LNCaP clone FGC (cell line): ENCODE results near the genes SCAF4, CFAP298 and ITSN1.

DNA sequence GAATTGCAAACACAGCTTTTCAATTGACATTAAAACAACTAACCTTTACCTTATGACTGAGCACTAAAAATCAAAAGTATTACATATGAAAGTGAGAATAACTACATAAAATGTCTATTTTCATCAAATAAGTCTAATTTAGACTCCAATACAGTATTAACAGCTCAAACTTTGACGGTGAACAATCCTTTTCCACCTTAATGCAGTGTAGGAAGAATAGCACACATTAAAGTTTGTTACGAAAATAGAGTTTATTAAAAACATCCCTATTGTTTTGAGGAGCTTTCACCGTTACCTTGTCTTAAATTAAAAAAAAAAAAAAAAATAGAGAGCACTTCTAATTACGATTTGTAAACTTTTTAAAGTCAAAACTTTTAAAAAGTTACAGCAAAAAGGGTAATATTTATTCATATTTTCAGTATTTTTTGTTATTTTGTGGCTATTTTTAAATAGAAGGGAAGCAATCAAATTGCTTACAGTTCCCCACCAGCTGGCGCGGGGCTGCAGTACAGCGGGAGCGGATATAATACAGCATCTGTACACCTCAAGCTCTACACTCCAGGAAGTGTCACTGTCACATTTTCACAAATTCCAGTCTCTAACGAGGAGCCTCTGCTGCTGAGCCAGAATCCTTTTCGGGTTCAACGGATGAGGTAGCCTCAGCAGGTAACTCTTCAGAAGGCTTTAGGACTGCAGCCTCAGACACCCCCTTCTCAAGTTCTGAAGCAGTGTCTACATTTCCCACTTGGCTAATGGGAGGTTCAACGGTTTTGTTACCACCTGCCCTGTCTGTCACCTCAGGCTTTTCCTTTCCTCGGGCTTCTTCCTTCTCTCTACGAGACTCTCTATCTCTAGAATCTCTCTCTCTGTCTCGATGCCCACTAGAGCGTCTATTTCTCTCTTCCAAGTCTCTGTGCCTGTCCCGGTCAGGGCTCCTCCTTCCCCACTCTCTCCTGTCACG is 11.6 kb downstream of the SOD1 start:
- RRBS, 2 experiments = 86% methylated on average over 1 of the region's 18 CpGs; no CpG with 5 or more reads in 1 of the 2 experiments

DNA sequence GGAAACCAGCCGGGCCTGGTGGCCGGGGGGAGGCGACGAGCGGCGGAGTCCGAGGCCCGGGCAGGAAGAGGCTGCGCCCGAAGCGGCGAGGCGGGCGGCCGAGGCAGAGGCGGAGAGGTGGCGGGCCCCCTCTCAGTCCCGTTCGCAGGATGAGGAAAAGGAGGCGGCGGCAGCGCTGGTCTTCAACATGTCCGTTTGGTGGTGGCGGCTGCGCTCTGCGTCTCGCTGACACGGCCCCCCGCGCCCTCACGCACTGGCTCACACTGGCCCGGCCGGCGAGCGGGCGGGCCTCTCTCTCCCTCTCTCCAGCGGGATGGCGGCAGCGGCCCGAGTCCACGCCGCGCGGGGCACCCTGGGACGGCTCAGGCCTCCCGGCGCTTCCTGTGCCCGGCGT is at the start of gene SCAF4:
SCAF4 (minus strand) TSS at position 354 of the 394 bp plus-strand sequence.
- RRBS, 2 experiments = 4 to 12% methylated on average over 3 to 8 of the region's 49 CpGs

DNA sequence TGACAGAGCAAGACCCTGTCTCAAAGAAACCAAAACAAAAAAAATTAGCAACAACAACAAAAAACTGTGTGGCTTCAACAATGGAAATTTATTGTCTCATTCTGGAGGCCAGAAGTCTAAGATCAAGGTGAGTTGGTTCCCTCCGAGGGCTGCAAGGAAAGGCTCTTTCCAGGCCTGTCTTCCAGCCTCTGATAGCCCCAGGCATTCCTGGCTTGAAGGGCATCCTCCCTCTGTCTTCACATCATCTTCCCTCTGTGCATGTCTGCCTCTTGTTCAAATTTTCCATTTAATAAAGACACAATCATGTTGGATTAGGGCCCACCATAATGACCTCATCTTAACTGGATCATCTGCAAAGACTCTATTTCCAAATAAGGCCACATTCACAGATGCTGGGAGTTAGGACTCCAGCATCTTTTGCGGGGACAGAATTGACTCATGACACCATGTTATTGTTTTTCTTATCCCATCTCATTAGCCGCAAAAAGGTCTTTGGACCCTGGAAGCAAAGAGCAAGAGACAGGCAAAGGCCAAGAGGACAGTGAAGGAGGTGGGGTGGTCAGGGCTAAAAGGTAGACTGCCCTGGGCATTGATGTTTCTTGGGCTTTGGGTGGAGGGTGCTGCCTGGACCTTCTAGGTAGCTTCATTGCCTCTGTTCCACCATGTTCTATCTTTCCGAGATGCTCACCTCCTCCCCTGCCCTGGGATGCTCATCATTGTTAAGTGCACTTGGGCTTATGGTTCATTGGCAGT is 24.6 kb downstream of the HUNK start:
- RRBS, 2 experiments = no CpG with 5 or more reads among the region's 4 CpGs

- RRBS, 2 experiments = no CpG with 5 or more reads among the region's 19 CpGs
Measured at GRCh38 chr21:31908076-31908786, 35.4 kb downstream of the HUNK start.

DNA sequence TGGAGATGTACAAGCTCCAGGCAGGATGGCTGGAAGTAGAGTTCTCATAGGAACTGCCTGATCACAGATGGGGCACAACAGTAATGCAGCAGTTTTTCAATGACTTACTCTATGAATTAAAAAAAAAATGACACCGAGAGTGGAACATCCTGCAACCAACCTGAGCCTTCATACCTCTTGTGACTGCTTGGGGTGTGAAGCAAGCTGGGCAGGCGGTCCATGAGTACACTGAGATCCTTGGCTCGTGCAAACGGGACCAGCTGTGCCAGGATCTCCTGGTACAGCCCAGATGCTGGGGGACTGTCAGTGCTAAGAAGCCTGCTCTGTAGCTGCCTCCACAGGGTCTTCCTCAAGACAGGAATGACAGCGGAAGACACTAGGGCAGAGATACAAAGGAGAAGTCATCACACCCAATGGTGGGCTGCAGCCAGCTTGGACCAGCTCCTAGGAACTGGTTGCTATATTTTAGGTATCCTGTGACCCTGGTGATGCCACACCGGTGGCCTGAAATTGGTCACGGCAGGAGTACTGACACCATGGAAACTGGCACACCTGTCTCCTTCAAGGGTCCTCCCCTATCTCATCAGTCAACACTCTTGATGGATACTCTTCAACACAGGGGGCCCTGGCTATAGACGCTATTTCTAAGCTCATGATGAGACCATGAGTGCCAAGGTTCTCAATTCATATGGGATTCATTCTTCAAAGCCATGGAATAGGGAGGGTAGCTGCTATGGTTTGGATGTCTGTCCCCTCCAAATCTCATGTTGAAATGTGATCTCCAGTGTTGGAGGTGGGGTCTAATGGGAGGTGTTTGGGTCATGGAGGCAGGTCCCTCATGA is 46.8 kb downstream of the MRAP start:
- RRBS, 2 experiments = no CpG with 5 or more reads among the region's 8 CpGs

GRCh38 chr21:32389263-32389776 is 3.5 kb downstream of the URB1 start:
- RRBS, 2 experiments = no CpG with 5 or more reads among the region's 4 CpGs

DNA sequence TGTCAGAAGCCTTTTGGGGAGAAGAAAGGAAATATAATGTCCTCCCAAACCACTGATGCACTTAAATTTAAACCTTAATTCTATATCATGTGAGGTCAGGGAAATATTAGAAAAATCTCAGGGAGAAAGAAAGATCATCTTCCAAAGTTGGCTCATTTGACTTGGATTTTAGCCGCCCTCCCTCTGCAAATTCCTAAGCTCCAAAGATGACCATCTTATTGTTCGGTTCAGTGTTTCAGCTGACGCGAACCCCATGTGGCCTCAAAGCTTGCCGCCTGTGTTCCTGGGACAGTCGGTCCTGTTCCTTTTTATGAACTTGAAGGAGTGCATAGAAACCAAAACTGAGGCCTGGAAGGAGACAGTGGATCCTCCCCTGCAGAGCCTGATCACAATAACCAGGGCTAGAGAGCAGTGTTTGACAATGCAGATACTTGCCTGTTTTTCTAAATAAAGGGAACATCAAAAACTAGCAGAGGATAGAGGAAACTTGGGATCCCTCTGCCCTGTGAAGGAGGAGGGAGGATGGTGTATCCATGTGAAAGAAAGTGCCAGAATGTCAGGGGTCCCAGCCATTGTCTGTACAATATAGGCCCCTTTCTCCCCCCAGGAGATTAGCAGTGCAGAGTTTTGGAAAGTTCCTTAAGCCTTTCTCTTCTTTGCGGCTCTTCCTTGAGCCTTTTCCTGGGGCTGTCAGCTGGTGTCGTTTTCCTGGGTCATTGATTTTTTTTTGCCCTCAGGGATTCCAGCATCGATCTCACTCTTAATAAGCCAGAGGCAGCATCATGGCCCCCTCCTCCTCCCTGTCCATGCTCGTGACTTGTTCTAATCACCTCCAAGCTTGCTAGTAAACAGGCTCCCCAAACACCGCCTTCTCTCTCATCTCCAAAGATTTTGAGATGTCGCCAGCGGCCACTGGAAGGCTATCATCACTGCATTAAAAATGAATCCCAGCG is 2.6 kb downstream of the EVA1C start:
- RRBS, 2 experiments = no CpG with 5 or more reads among the region's 14 CpGs

GRCh38 chr21:32505415-32505748 is 79.9 kb downstream of the TCP10L start:
- RRBS, 2 experiments = no CpG with 5 or more reads among the region's 8 CpGs

DNA sequence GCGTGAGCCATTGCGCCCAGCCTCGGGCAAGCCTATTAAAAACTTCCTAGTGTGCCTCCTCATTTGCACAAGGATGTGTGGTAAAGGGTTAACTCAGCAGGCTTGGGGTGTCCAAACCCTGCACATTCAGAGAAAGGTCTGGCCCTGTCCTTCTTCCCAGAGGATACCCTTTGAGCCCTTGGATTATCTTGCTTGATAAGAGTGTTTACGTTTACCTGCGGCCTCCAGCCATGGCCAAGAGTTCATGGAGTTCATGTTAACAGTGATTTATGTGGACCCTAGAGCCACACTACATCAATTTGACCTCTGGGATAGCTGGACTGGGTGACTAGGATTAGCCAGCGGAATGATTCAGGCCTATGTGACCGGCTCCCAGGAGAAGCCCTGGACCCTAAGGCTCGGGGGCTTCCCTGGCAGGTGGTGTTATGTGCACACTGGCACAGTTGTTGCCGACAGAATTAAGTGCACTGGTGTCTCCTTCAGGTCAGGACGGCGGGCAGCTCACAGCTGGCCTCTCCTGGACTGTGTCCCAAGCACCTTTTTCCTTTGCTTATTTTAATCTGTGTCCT is 7.7 kb upstream of the TCP10L start:
- RRBS, 2 experiments = no CpG with 5 or more reads among the region's 11 CpGs

GRCh38 chr21:32602038-32602711 is 10.0 kb downstream of the CFAP298 start:
- RRBS, 2 experiments = no CpG with 5 or more reads among the region's 9 CpGs

- RRBS, 2 experiments = 1 to 2% methylated on average over 24 of the region's 81 CpGs
Measured at GRCh38 chr21:32612093-32613026, at the start of gene CFAP298. CFAP298 (minus strand) TSS chr21:32612377.

DNA sequence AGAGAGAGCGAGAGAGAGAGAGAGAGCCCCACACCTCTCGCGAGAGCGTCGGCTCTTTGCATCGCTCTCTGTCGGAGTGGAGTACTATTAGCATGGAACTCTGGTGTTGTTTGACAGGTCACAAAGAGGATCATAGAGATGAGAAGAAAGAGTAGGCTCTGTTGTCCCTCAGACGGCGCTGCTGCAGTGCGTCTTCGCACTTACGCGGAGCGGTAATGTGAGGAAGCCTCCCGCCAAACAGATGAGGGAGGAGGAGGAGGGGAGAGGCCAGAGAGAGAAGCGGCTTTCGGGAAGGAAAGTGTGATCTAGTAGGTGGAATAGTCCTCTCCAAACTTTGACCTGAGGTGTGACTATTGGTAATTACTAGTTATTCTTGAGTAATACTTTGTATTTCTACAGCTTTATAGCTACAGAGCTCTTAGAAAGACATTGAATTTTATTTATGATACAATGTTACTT is 439 bp upstream of the PAXBP1 start:
- RRBS, 2 experiments = no CpG with 5 or more reads among the region's 17 CpGs

DNA sequence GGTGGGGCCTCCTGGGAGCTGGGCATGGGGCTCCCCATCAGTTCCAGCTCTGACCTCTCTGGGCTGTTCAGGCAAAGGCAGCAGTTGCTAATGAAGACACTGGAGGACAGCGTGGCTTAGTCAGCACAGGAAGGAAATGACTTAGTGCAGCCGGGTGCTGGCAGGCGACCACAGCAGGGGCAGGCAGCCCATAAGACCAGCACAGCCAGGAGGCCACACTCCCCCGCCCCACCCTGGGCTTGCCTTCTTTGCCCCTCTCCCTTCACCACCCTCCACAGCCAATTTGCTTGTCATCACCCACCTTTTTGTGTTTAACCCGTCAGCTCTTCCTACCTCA is 10.7 kb downstream of the OLIG2 start:
- RRBS, 2 experiments = no CpG with 5 or more reads among the region's 5 CpGs

DNA sequence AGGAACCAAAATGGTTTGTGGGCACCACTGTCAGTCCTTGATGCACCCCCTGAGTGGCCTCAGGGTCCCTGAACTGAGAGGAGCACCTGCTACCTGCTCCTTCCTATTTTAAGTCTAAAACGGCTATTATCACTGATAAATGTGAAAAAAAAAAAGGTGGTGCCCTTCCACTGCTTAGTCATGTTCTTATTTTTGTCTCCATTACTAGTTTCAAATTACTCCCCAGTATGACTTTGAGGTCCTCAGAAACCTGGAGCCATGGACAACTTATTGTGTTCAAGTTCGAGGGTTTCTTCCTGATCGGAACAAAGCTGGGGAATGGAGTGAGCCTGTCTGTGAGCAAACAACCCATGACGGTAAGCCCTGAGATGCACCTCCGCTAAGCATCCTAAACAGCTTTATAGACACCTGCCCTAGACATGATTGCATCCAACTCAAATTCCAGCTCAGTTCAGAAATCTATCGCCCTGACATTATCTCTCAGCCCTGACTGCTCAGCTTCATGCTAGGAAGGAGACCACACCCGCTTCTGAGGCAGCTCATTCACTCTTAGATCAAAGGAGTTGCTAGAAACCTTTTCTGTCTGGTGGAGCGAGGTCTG is 16.8 kb downstream of the IL10RB start:
- RRBS, 2 experiments = no CpG with 5 or more reads among the region's 8 CpGs

DNA sequence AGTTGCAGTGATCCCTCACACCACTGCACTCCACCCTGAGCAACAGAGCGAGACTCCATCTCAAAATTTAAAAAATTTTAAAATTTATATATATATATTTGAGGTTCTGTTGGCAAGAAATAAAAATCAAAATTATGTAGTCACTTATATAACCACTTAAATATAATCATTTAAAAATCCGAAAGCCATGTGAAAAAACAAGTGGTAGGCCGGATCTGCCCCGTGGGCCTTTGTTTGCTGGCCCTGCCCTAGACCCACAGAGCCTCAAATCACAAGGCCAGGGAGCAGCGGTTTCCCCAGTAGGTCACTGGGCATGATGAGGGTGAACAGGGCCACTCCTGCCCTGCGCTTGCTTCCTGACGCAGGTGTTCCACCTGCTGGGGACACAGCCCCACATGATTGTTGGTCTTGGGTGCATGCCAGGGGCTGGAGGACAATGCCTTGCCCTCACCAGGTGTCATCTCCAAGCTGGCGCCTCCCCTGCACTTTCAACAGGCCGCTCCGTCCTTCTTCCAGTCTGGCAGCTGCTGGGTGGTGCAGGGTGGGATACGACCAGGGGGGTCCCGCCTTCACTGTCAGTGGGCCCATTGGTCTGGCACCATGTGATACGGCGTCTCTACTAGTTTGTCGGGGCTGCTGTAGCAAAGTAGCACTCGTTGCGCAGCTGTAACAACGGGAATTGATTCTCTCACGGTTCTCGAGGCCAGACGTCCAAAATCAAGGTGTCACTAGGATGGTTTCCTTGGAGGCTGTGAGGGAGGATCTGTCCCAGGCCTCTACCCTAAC is 24.3 kb downstream of the IL10RB start:
- RRBS, 2 experiments = no CpG with 5 or more reads among the region's 21 CpGs

- RRBS, 2 experiments = no CpG with 5 or more reads among the region's 9 CpGs
Measured at GRCh38 chr21:33364181-33364799, 38.9 kb upstream of the IFNGR2 start.

DNA sequence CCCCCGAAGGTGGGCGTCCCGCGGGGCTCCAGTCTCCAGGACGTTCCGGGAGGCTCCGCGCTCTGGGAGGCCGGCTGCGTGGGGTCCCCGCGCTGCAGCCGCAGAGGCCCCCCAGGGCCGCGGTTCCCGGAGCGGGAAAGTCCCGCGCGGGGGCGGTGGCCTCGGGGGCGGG is 147 bp upstream of the IFNGR2 start:
- RRBS, 2 experiments = 4 to 5% methylated on average over 14 of the region's 23 CpGs

- RRBS, 2 experiments = no CpG with 5 or more reads among the region's 7 CpGs
Measured at GRCh38 chr21:33443348-33443774, 36.4 kb downstream of the TMEM50B start.

GRCh38 chr21:33642077-33643094 is at the start of gene ITSN1:
ITSN1 (plus strand) TSS chr21:33642501.
- RRBS, 2 experiments = 2% methylated on average over 31 of the region's 100 CpGs

DNA sequence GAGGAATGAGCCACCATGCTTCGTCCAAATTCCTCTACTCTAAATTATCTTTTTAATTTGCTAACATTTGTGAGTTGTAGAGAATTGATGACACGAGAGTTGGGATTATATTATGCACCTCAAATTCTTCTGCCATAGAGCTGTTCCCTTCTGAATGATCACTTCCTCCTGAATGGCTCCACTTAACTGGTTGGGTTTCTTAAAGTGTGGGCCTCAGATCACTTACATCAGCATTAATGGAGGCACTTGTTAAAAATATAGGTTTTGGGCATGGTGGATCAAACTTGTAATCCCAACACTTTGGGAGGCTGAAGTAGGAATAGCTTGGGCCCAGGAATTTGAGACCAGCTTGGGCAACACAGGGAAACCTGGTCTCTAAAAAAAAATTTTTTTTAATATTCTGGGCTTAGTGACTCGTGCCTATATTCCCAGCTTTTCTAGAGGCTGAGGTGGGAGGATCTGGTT is 2.8 kb downstream of the ITSN1 start:
- RRBS, 2 experiments = no CpG with 5 or more reads among the region's 3 CpGs